Mesenchymal stem cell of Wharton's jelly (primary cell): ENCODE measurements around a stretch of chr10.

DNA sequence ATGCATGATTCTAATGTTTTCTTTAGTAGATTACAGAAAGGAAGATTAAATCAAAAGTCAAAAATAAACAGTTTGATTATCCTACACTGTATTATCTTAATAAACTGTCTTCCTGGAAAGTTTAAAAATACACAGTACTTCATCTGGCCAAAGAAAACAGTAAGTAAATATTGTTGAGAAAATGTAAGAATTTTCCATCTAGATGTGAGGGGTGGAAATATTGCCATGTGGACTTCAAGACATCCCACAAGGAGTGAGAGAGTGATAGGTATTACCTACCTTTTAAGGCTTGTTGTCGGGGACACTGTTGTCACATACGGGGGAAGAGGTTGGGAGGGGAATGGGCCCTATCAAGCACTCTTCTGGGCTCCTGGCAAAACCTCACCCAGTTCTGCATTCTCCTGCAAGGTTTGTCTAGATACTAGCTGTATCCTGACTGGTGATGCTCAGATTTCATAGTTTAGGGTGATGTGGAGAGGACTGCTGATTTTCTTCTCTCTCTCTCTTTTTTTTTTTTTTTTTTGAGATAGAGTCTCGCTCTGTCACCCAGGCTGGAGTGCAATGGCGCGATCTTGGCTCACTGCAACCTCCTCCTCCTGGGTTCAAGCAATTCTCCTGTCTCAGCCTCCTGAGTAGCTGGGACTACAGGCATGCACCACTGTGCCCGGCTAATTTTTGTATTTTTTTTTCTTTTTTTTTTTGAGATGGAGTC is 18.0 kb downstream of the GRK5 start:
- CAGE, long polyA plus RNA: no peak

GRCh38 chr10:119230651-119231241 is 23.4 kb downstream of the GRK5 start:
- CAGE, long polyA plus RNA: no peak

DNA sequence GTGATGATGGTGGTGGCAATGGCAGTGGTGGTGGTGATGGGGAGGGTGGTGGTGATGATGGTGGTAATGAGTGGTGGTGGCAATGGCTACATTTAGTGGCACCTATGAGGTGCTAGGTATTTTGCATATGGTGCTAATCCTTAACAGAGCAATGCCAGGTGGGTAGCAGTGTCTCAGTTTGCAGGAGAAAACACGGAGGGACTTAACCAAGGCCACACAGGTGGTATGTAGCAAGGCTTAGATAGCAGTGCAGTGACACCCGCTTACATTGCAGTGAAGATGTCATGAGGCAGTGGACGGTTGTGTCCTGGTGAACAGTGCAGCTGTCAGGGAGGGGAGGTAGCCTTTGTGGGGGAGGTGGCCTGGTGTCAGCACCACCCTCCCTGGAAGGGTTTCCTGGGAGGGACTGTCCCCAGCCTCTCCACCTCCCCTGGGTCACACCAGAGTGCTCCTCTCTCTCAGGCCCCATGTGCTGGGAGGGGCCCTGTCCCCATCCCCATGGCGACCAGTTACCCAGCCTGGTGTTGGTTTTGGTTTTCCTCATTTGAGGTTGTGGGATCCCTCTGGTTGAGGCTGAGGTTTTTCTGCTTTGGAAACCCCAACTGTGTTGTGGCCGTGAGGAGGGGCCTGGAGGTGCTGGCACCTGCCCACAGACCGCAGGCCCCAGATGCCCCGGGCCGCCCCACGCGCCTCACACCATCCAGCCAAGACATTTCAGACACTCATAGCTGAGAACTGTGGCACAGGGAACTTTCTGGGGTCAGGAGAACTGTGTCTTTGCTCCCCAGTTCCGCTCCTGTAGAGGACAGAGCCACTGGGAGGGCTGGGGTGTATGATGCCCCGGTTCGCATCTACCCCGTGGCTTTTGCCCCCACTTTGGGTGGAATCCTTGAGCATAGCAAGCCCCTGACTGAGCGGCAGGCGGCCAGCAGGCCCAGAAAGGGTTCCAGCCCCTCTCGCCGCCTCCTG is 106.2 kb downstream of the GRK5 start:
- CAGE, long polyA plus RNA: no peak

DNA sequence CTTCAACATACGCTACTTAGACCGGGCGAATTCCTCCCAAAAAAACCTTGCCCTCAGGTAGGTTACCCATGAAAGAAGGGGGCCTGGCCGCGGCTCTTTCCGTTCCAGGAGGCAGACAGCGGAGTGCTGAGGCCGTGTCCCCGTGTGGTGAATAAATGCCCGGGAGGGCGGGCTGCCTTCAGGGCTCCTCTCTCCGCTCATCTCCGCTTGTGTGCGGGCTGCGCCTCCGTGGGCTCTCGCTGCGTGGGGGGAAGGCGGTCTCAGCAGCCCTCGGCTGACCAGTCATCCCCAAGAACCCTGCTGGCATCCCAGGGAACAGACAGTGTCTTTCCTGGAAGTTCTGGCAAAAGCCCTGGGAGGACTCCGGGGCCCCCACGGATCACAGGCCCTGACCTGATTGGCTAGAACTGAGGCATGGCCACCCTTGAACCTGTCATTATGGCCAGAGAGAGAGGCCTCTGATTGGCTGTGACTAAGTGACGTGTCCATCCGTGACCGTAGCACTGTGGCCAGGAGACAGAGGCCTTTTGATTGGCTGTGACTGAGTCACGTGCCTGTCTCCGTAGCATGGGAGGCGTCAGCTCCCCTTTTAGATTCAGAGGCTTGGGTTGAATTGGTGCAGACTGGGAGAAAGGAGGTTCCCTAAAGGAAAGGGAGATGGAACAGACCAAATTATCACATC is 163.9 kb downstream of the RGS10 start:
- CAGE, long polyA plus RNA: no peak

DNA sequence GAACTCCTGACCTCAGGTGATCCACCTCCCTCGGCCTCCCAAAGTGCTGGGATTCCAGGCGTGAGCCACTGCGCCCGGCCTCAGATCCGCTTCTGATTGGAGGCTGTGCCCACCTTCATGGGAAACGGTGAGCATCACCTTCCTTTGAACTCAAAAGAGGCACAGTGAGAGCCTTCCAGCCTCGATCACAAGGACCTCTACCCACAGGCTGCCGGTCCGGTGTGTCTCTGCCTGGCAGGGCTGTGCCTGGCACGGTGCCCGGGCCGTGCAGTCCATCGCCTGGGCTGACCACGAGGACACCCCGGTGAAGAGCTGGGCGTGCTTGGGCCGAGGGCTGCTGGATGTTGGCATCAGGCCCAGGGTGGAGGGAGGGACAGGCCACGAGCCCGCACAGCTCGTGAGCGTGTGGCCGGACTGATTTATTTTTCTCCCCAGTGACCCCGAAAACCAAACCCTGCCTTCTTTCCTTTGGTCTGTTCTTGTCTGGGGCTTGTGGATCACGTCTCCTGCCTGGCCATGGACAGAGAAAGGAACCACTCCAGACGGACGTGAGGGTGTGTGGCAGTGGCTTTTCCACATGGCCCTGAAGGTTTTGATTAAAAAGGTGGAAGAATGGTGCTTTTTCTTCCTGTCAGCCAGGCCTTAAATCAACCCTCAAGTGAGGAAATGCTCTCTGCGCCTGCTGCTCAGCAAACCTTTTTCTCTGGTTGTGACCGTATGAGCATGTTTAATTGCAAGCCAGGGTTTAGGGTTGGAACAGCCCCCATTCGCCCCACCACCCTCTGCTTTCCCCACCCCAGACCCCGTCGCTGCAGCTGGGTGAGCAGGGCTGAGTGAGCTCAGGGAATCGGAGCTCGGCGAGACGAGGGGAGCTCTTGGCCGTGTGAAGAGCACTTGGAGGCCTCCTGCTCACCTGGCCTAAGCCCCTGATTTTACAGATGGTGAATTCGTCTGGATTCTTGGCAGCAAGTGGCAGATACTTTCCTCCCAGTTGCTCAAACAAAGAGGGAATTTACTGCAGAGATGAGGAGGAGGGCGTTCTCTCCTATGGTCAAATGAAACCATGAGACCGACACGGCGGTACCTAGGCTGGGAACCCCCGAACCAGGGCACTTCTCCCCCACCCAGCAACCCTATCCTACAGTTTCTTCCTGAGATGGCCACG is 130.1 kb downstream of the RGS10 start:
- CAGE, long polyA plus RNA: no peak

GRCh38 chr10:119526782-119527188 is 15.7 kb downstream of the RGS10 start:
- CAGE, long polyA plus RNA: no peak

GRCh38 chr10:119541941-119542058 is 719 bp downstream of the RGS10 start:
- CAGE, long polyA plus RNA: no peak

DNA sequence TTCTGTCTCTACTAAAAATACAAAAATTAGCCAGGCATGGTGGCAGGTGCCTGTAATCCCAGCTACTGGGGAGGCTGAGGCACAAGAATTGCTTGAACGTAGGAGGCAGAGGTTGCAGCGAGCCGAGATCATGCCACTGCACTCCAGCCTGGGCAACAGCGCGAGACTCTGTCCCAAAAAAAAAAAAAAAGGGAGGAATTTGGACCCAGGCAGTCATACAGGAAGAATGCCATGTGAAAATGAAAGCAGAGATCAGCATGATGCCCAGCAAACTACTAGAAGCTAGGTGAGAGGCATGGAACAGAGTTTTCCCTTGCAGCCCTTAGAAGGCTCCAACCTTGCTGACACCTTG is 10.3 kb upstream of the BAG3 start:
- CAGE, long polyA plus RNA: no peak

- CAGE, long polyA plus RNA: no peak
These were observed 2.1 kb downstream of the BAG3 start for GRCh38 chr10:119653117-119653851.

DNA sequence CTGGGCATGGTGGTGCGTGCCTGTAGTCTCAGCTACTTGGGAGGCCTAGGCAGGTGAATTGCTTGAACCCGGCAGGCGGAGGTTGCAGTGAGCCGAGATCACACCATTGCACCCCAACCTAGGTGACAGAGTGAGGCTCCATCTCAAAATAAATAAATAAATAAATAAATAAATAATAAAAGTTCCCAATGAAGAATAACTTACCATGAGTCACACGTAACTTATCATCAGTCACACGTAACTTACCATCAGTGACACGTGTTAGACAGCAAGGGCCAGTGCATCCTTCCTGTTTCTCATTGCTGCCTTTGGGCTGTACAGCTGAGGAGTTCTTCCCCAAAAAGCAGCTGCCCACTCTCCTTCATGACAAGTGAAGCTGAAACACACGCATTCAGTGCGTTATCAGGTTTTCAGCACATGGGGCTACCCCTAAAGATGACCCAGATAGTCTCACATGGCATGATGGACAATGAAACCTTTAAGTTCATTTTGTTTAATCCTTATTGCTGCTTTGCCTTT is 58.3 kb downstream of the MCMBP start:
- CAGE, long polyA plus RNA: no peak

DNA sequence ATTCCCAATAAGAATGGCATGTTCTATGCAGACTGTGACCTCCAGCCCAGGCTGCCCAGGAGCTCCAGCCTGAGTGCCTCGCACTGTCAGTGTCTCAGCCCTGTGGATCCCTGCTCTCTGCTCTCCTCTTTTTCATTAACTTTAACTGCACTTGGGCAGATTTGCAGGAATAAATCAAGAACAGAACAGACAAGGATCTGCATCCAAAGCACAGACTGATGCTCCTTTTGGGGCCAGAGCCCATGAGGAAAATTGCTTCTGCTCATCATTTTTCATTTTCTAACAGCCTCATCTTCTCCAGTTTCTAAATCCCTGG is 225.7 kb downstream of the WDR11 start:
- CAGE, long polyA plus RNA: no peak

- CAGE, long polyA plus RNA: no peak
These were observed 358.4 kb downstream of the FGFR2 start for GRCh38 chr10:121239704-121240461.

- CAGE, long polyA plus RNA: no peak
These were observed 96.7 kb downstream of the TACC2 start for GRCh38 chr10:122085409-122086222.

DNA sequence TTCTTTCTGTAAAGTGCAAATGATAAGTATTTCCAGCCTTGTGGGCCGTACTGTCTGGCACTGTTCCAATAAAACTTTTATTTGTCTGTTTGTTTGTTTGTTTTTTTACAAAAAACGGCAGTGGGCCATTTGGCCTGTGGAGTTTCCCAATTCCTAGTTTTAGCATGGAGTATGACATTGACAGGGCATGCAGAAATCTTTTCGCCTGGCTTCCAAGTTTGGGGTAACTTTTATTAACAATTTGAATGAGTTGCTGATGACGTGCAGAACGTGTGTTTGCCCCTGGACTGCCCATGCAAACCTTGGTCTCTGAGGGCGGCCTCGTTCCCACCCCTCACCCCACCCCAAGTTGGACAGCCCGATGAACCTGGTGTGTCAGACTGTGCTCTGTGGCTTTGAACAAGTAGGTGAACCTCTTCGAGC is 40.1 kb upstream of the BTBD16 start:
- CAGE, long polyA plus RNA: no peak

- CAGE, long polyA plus RNA: no peak
These were observed 30.5 kb upstream of the BTBD16 start for GRCh38 chr10:122240574-122241075.

- CAGE, long polyA plus RNA: no peak
These were observed 43.0 kb upstream of the PLEKHA1 start for GRCh38 chr10:122331459-122332019.

DNA sequence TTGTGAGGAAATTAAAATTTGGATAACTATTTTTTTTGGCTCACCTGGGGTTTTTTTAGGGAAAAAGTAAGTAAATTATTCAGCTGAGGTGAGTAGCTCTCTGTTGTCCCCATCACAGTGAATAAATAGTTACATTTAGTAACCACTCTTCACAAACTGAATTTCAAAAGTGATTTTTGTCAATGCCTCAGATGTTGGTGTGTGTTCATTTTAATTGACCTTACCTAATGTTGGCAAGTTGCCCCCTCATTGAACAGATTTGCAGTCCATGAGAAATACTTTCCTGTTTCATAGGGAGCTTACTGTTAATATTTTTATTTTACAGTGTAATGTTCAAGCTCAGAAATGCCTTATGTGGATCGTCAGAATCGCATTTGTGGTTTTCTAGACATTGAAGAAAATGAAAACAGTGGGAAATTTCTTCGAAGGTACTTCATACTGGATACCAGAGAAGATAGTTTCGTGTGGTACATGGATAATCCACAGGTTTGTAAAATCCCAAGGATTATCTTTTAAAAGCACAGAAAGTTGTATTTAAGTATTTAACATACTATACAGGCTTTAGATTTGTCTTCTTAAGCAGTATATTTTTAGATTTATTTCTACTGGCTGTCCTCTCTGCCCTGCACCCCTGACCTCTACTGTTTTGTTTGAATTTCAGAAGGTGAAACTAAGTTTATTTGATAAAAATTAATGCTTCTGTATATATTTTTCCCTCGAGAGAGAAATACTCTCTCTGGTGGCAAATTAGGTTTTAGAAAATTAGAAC is 18.5 kb downstream of the PLEKHA1 start:
- CAGE, long polyA plus RNA: no peak

- CAGE, long polyA plus RNA: no peak
These were observed 27.9 kb downstream of the PLEKHA1 start for GRCh38 chr10:122402016-122403138.

GRCh38 chr10:122460678-122461297 is 565 bp upstream of the HTRA1 start:
- CAGE, long polyA plus RNA: no peak

DNA sequence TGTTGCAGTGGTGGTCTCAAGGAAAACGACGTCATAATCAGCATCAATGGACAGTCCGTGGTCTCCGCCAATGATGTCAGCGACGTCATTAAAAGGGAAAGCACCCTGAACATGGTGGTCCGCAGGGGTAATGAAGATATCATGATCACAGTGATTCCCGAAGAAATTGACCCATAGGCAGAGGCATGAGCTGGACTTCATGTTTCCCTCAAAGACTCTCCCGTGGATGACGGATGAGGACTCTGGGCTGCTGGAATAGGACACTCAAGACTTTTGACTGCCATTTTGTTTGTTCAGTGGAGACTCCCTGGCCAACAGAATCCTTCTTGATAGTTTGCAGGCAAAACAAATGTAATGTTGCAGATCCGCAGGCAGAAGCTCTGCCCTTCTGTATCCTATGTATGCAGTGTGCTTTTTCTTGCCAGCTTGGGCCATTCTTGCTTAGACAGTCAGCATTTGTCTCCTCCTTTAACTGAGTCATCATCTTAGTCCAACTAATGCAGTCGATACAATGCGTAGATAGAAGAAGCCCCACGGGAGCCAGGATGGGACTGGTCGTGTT is 46.3 kb upstream of the DMBT1 start:
- CAGE, long polyA plus RNA: no peak